Adrenal gland (tissue), 7 donors: ENCODE results near the genes MLLT3, IFNA21 and IFNE.

DNA sequence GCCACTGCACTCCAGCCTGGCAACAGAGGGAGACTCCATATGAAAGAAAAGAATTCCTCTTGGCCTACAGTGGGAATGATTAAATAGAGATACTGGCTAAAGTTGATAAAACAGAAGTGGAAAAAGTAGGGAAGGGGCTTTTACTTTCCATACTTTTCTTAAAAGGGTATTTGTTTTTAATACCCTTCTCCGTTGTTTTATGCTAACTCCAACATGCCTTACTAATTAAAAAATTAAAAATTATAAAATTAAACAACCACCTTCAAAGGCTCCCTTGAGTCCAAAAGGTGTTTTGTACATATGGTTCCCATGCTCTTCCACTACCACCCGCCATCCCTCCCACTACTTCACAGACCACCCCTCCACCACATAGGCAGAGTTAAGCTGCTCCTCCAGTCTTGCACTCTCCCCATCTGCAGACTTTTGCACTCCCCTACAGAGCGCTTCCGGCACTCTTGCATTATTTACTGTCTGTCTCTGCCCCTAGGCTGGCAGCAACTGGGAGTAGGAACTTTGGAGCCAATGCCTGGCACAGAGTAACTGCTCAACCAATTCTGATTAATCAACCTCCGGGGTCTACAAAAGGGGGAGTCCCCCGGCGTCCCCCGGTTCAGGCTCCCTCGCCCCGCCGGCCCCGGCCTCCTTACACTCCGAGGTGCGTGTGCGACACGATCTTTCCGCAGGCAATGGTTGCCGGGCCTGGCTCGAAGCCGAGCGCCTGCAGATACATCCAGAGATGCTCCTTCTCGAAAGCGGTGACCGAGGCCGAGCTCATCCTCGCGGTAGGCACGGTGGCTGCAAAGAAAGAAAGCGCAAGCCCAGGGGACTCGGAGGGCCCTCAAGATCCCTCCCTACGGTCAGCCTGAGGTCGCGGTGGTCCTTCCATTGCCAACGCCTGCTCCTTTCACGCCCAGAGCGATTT, 566 bp downstream of the HAUS6 start:
- PRO-cap, 3 experiments, result peak in 2 of 3 experiments; most common plus-strand start position 460 of the sequence (in 2); most common minus-strand start position 415 of the sequence (in 2)
- RAMPAGE, long total RNA, 4 experiments, result no peak in any of the 4 experiments
- RRBS, result under 1% methylated on average over 8 of the region's 36 CpGs

DNA sequence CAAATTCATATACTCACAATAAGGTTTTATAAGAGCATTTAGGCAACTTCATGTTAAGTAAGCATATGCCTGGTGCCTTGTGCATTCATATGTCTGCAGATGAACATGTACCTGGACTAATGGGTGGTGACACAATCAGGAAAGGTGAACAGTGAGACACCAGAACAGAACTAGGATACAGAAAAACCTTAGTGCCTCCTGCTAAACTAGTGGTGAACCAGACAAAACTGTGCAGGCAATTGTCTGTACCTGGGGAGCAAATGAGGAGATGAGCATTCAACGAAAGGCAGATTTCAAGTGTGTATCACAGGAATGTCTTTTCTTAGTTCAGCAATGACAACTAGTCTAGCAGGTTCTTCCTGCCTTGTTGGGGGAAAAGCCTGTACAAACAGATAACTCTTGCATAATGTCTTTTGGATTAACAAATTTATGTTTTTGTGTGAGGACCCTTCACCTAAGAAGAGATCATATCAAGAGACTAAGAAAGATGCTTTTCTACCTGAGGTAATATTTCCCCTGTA, 21.9 kb upstream of the DENND4C start:
- PRO-cap, 3 experiments, result no peak in any of the 3 experiments
- RAMPAGE, long total RNA, 4 experiments, result no peak in any of the 4 experiments
- RRBS, result no CpG with 5 or more reads among the region's 1 CpG

- PRO-cap, 3 experiments, result no peak in any of the 3 experiments
- RAMPAGE, long total RNA, 4 experiments, result no peak in any of the 4 experiments
- RRBS, result no CpG with 5 or more reads among the region's 19 CpGs
Measured at GRCh38 chr9:19374169-19375161, 5.6 kb downstream of the RPS6 start.

DNA sequence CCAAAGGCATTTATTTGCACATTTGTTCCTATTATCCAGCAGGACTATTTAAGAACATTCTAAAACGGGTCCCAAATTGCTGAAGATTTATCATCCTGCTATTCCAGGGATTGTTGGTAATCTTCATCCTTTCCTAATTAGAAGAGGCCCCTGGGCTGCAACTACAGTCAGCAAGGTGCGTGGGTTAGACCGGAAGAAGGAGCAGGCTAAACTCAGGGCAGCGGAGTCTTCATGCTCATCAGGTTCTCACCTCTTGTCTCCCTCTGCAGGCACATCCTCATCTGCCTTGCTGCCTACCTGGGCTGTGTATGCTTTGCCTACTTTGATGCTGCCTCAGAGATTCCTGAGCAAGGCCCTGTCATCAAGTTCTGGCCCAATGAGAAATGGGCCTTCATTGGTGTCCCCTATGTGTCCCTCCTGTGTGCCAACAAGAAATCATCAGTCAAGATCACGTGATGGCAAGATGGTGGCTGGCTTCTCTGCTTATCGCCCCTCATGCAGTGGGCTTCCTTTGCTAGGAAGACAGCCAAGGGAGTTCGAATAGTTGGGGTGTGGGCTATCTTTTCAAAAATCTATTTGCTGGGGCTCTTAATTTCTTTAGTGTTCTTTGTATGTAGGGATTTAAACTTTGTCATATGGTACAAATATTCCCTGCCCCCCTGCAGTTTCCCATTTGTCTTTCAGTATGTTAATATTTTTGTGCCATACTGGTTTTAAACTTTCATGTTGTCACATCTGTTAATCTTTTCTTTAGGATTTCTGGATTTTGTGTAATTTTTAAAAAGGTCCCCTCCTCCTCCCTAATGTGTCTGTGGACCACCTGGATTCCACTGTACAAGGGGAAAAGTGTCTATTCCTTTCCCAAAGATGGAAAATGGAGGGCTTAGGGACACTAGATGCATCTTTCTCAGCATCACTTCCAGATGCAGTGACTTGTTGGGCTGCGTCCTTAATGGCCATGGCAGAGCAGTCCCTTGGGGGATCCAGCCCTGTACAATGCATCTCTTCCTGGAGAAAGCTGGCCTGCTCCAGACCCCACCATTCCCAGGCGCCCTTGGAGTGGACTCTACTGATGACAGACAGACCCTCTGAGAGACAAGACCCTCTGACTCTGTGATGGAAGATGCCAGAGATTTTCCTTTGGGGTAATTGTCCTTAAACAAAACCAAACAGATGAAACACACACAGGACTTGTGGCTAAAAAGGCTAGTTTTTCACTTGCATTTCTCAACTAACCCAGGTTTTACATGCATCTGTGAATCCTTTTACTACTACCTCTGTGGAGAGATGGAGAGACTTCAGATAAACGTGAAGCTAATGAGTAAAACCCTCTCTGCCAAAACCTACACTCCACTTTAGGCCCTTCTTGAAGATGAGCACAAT, 41.9 kb downstream of the ACER2 start:
- PRO-cap, 3 experiments, result no peak in any of the 3 experiments
- RAMPAGE, long total RNA, 4 experiments, result start-site peak on the plus strand in 1 of 4 experiments, centred at position 995 of the sequence, 5 reads per replicate
- RRBS, result no CpG with 5 or more reads among the region's 10 CpGs

GRCh38 chr9:20321772-20322080, 300.6 kb downstream of the MLLT3 start:
- PRO-cap, 3 experiments, result no peak in any of the 3 experiments
- RAMPAGE, long total RNA, 4 experiments, result no peak in any of the 4 experiments
- RRBS, result no CpG with 5 or more reads among the region's 2 CpGs

- PRO-cap, 3 experiments, result no peak in any of the 3 experiments
- RAMPAGE, long total RNA, 4 experiments, result no peak in any of the 4 experiments
- RRBS, result no CpG with 5 or more reads among the region's 6 CpGs
Measured at GRCh38 chr9:20550032-20550764, 72.1 kb downstream of the MLLT3 start.

GRCh38 chr9:20574799-20575406, 47.4 kb downstream of the MLLT3 start:
- PRO-cap, 3 experiments, result no peak in any of the 3 experiments
- RAMPAGE, long total RNA, 4 experiments, result no peak in any of the 4 experiments
- RRBS, result no CpG with 5 or more reads among the region's 7 CpGs

DNA sequence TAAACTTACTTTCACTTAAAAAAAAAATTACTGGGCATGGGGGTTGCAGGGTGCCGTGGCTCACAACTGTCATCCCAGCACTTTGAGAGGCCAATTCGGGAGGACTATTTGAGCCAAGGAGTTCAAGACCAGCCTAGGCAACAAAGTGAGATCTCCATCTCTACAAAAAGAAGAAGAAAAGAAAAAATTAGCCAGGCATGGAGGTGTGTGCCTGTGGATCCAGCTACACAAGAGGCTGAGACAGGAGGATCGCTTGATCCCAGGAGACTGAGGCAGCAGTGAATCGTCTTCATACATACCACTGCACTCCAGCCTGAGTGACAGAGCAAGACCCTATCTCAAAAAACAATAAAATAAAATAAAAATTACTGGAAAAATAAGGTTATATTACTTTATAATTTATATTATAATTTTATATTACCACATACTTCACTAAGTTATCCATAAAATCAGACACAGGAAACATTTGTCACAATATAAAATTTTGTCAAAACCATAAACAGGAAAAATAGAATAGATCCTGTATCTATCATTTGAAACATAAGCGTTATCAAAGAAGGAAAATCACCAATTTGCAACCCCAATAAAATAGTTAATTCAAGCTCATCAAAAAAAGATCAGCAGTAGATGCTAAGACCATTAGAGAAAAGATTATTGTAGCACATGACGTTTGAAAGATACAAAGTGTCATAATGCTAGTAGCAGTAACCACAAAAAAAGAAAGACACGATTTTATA, 27.1 kb downstream of the MLLT3 start:
- PRO-cap, 3 experiments, result no peak in any of the 3 experiments
- RAMPAGE, long total RNA, 4 experiments, result no peak in any of the 4 experiments
- RRBS, result no CpG with 5 or more reads among the region's 7 CpGs

GRCh38 chr9:20618052-20618832, 4.1 kb downstream of the MLLT3 start:
- PRO-cap, 3 experiments, result no peak in any of the 3 experiments
- RAMPAGE, long total RNA, 4 experiments, result no peak in any of the 4 experiments
- RRBS, result no CpG with 5 or more reads among the region's 2 CpGs

GRCh38 chr9:20622280-20623040, at the start of gene MLLT3:
Gene MLLT3, minus strand, starts transcription at chr9:20622499.
- PRO-cap, 3 experiments, result peak in 3 of 3 experiments; most common plus-strand start chr9:20622695 (in 2); most common minus-strand start chr9:20622495 (in 3)
- RAMPAGE, long total RNA, 4 experiments, result start-site peak on the minus strand in 4 of 4 experiments, at chr9:20622442-20622499 at its widest, 28 to 91 reads per replicate
- RRBS, result no CpG with 5 or more reads among the region's 43 CpGs

- PRO-cap, 3 experiments, result no peak in any of the 3 experiments
- RAMPAGE, long total RNA, 4 experiments, result no peak in any of the 4 experiments
- RRBS, result no CpG with 5 or more reads among the region's 8 CpGs
Measured at GRCh38 chr9:20623876-20624368, 1.6 kb upstream of the MLLT3 start.

DNA sequence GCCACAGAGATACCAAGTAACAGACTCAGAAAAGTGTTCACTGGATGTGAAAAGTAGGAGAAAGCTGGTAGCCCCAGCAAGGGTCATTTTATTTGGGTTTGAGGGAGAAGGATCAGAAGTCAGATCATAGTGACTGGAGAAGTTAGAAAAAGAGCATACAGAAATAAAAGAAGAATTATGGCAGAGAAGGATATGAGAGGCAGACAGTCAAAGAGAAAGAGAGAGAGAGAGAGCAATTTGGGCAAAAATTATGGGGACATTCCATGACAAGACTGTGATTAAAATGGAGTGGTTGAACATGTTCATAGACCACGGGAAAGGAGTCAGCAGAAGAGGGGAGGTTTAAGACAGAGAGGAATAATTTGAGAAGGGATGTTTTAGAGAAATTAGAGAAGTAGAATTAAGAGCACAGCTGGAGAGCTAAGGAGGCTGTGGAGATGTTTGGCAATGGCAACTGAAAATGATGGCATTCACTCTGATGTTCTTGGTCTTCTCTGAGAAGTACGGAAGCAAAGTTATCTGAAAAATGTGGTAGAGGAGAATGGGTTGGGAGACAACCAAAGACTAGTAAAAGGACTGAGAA, 23.3 kb upstream of the FOCAD start:
- PRO-cap, 3 experiments, result no peak in any of the 3 experiments
- RAMPAGE, long total RNA, 4 experiments, result no peak in any of the 4 experiments
- RRBS, result no CpG with 5 or more reads among the region's 2 CpGs

- PRO-cap, 3 experiments, result no peak in any of the 3 experiments
- RAMPAGE, long total RNA, 4 experiments, result no peak in any of the 4 experiments
- RRBS, result no CpG with 5 or more reads among the region's 2 CpGs
Measured at GRCh38 chr9:20714863-20715527, 30.9 kb downstream of the FOCAD start.

GRCh38 chr9:20722233-20722575, 38.1 kb downstream of the FOCAD start:
- PRO-cap, 3 experiments, result no peak in any of the 3 experiments
- RAMPAGE, long total RNA, 4 experiments, result no peak in any of the 4 experiments
- RRBS, result no CpG with 5 or more reads among the region's 1 CpG

GRCh38 chr9:21166605-21166959, at the start of gene IFNA21:
Gene IFNA21, minus strand, starts transcription at chr9:21166660.
- PRO-cap, 3 experiments, result no peak in any of the 3 experiments
- RAMPAGE, long total RNA, 4 experiments, result no peak in any of the 4 experiments
- RRBS, result no CpG with 5 or more reads among the region's 1 CpG

DNA sequence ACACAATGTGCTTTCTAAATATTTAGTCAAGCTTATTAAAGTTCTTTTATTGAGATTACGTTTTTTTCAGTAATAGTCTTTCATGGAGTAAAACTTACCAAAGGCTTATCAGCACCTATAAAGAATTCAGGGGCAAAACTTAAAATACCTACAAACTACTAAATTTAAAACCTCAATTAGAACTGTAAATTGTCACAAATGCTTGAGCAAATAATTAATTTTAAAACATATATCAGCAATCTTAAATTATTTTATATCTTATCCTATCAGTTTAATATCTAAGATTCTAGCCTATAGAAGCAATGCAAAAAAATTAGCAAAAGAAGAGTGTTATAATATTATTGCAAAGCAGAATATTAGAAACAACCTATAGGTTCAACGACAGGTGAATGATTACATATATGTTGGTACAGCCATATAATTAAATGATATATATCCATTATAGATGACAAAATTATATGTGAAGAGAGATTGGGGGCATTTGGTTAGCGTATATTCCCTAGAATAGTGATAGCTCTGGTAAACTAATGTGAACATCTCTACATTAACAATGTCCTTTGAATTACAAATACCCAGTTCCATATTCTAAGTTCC, at the start of gene IFNE:
TSS of gene IFNE (minus strand) at position 283 of the 594 bp plus-strand sequence.
- PRO-cap, 3 experiments, result no peak in any of the 3 experiments
- RAMPAGE, long total RNA, 4 experiments, result no peak in any of the 4 experiments
- RRBS, result no CpG with 5 or more reads among the region's 3 CpGs

GRCh38 chr9:21526943-21527878, 45.1 kb upstream of the IFNE start:
- PRO-cap, 3 experiments, result no peak in any of the 3 experiments
- RAMPAGE, long total RNA, 4 experiments, result no peak in any of the 4 experiments
- RRBS, result no CpG with 5 or more reads among the region's 2 CpGs

- PRO-cap, 3 experiments, result no peak in any of the 3 experiments
- RAMPAGE, long total RNA, 4 experiments, result no peak in any of the 4 experiments
- RRBS, result 3% methylated on average over 30 of the region's 117 CpGs
Measured at GRCh38 chr9:21558880-21560122, 77.2 kb upstream of the IFNE start.

- PRO-cap, 3 experiments, result no peak in any of the 3 experiments
- RAMPAGE, long total RNA, 4 experiments, result no peak in any of the 4 experiments
- RRBS, result no CpG with 5 or more reads among the region's 2 CpGs
Measured at GRCh38 chr9:21564458-21564950, 82.4 kb upstream of the IFNE start.

GRCh38 chr9:21854417-21855477, 52.3 kb downstream of the MTAP start:
- PRO-cap, 3 experiments, result no peak in any of the 3 experiments
- RAMPAGE, long total RNA, 4 experiments, result no peak in any of the 4 experiments
- RRBS, result 16% methylated on average over 4 of the region's 16 CpGs